ENCODE results near the gene UNC5C.

GRCh38 chr4:94534512-94535356 lies 83.0 kb downstream of the PDLIM5 start:
- PRO-cap: bidirectional peak, plus-strand start at chr4:94535197, minus-strand start at chr4:94534885
- RRBS: no CpG with 5 or more reads among the region's 5 CpGs

DNA sequence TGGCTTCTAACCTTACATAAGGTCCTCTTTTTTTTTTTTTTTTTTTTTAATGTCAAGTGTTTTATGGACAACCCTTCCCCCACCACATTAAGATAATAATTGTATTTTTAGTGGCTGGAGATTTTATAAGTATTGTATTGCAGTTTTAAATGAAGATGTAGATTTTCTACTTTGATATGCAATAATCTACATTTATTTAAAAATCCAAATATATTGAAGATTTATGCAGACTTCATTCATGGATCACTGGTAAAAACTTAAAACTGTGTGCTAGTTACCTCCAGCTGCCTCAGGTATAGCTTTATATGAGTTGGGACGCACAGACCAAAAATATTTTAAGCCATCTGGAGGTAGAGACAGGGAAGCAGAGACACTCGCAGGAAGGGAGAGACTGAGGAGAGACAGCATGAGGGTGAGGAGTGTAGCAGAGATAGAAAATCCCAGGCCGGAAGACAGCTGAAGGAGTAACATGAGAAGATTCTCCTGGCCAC lies 84.1 kb downstream of the PDLIM5 start:
- PRO-cap: no peak
- RRBS: no CpG with 5 or more reads among the region's 3 CpGs

DNA sequence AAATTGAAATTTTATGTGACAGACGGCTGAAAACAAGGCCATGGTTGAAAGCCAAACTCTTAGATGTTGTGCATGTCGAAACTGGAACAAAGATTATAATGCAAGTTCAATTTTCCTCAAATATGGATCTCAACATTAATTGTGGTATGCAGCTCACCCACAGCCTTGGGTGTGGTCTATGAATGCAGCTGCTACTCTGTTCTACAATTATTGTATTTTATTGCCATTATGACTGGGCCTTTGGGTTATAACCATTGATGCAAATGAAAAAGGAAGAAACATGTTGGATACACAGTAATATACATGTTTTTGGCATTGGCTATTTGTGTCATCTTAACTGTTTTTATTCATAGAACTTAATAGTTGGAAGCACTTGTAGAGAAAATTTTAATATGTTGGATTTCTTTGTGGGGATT lies 107.8 kb downstream of the PDLIM5 start:
- PRO-cap: no peak
- RRBS: no CpG with 5 or more reads among the region's 2 CpGs

DNA sequence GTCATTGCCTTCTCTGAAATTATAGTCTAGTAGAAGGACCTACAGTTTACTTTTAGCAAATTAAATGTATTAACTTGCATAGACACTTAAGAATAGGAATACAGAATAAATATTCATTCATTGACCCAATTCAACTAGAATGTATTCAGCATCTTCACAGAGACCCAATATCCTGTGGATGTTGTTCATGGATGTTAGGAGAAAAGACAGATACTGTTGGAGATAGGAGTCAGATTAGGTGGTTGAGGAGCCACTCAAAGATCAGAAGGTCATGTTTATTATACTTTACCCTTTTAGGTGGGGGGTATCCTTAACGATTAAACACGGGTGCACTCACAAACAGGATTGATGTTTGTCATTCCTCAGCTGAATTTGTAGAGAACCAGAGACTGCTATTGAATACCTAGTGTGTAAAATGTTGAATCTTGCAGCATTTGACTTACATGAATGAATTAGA lies 121.0 kb downstream of the PDLIM5 start:
- PRO-cap: no peak
- RRBS: no CpG with 5 or more reads among the region's 2 CpGs

DNA sequence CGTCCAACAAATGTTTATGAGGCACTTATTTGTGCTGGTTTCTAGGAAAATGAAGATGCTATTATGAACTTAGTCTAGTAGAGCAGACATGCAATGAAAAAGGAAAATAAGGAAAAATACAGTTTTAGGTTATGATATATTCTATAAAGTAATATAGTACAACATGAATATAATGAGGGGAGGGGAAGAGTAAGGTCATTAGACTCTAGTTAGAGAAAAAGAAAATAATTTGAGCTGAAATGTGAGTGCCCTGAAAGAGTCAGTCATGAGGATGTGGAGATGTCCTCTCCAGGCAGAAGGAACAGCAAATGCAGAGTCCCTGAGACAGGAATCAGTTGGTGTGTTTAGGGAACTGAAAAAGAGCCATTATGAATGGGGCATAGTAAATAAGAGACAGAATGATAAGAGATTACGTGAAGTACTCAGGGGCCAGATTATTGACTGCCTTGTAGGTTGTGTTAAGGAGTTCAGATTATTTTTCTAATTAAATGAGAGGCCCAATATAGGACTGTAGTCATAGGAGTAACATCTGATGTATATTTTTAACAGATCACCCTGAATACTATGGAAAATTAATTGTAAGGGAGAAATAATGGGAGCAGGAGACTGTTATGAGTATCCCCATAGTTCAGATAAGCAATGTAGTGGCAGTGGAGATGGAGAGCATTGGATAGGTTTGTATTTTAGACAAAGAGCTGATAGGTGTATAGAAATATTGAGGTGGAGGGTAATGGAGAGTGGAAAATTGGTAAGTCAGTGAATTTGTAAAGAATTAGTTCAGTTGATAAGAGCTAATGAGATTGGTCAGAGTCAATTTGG lies 147.1 kb downstream of the PDLIM5 start:
- PRO-cap: no peak
- RRBS: no CpG with 5 or more reads among the region's 2 CpGs

- PRO-cap: no peak
- RRBS: no CpG with 5 or more reads among the region's 6 CpGs
Observed at GRCh38 chr4:94638696-94639603, 118.8 kb upstream of the BMPR1B start.

GRCh38 chr4:94670122-94670777 lies 87.5 kb upstream of the BMPR1B start:
- PRO-cap: no peak
- RRBS: no CpG with 5 or more reads among the region's 3 CpGs

DNA sequence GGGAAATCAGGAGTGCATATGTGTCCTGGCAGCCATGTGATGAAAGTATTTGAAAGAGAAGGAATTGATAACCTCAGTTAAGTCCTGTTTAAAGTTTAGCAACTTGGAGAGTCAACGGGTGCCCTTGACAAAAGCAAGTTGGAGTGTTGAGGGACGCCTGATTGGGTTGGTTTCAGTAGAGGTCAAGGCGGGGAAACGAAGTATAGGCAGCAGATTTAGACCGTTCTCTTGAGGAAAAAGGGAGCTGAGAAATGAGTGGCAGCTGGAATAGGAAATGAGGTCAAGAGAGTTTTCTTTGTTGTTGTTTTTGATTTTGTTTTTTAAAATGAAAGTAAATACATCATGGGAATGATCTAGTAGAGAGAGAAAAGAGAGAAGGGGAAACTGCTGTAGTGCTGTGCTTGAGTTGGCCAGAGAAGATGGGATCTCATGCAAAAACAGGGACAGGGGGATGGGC lies 91.5 kb downstream of the BMPR1B start:
- PRO-cap: no peak
- RRBS: no CpG with 5 or more reads among the region's 5 CpGs

GRCh38 chr4:95061741-95062197 lies 304.0 kb downstream of the BMPR1B start:
- PRO-cap: no peak
- RRBS: no CpG with 5 or more reads among the region's 4 CpGs

- PRO-cap: no peak
- RRBS: no CpG with 5 or more reads among the region's 19 CpGs
Observed at GRCh38 chr4:95546753-95547518, 1.8 kb downstream of the UNC5C start.

DNA sequence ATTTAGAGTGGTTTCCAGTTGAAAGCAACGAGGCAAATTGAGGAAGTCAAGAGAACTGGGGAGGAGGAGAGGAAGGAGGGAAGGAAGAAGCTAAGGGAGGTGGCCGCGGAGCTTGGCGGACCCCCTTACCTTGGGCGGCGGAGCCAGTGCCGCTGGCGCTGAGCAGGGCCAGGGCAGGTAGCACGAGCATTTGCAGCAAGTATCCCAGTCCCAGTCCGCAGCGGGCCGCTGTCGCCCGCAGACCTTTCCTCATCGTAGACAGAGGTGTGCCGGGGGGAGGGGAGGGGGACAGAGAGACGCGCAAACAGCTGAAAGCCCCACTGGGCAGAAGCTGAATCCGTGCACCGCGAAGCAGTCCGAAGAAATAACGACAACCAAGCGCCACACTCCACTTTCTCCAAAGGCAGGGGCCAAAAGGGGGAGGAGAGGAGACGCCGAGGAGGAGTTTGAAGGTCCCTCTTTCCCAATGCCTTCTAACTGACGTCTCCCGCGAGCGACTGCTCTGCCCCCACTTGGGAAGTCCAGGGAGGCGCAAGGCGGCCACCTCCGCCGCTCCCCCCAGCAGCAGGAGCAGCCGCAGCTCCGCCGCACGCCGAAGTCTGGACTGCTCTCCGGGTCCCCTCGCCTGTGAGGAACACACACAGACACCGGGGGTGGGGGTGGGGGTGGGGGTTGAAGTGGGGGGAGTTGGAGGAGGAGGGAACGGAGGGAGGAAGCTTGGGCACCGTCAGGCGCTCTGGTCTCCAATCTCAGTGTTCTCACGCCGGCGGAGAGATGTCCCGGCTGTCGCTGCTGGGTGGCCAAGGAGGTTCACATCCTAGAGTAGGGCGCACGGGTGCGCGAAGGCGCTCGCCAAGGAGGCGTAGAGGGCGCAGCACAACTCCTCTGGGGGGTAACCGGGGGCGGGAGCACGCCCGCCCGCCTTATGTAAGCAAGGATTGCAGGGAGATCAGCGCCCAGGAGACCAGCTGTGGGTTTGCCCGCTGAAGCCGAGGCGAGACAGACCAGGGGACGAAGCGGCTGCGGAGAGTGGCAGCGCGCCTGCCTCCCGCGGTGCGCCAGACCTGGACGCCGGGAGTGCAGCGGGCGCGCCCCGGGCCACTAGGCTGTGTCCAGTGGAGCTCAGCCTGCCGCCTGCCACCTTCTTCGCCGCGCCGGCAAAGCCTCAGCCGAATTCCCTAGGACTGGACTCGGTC lies at the start of gene UNC5C:
Gene UNC5C (minus strand): TSS at position 369 of the 1,196 bp plus-strand sequence.
- PRO-cap: no peak
- RRBS: 97% methylated on average over 9 of the region's 88 CpGs

- PRO-cap: no peak
- RRBS: no CpG with 5 or more reads among the region's 2 CpGs
Observed at GRCh38 chr4:98363310-98363958, 102.2 kb downstream of the RAP1GDS1 start.

- PRO-cap: no peak
- RRBS: no CpG with 5 or more reads among the region's 15 CpGs
Observed at GRCh38 chr4:98570833-98571404, 87.5 kb downstream of the TSPAN5 start.

DNA sequence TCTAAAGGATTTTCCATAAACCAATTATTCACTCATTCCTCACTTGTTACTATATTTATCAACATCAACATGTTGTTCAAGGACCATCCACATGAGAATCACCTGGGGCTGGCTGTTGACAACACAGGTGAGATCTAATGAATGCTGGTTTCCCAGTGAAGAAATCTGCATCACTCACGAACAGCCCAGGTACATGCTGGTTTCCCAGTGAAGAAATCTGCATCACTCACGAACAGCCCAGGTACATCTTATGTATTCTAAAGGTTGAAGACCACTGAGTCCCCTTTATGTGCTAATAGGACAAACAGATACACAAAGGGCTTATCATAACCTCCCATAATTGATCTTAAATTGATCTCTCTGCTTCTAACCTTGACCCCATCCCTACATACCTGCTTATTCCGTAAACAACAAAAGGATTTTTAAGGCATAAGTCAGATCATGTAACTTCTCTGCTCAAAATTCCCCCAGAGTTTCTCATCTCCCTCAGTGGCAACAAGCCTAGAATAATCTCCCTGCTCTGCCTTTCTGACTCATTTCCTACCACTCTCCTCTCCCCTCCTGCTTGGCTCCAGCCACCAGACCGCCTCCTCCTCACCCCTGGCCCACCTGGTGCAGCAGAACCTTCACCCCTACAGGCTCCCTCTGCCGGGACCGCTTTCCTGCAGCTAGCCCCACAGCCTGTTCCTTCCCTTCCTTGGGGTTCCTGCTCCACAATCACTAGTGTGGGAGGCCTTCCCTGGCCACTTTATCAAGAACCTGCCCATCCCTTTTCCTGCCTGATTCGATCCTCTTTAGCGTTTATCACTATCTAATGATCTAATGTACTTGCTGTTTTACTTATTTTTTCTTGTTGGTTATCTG lies 32.2 kb downstream of the TSPAN5 start:
- PRO-cap: no peak
- RRBS: no CpG with 5 or more reads among the region's 8 CpGs

DNA sequence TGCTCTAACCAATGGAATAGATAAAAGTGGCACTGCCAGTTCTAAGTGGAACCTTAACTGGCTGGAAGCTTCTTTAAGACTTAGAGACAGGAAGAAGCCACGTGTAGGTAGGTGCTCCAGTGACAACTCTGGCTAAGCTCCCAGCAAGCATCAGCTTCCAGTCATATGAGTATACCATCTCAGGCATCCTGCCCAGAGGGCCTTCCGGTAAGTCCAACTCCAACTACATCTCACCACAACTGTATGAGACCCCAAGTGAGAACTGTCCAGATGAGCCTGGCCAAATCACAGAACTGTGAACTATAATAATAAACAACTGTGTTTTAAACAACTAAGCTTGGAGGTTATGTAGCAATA lies 4.5 kb downstream of the TSPAN5 start:
- PRO-cap: no peak
- RRBS: no CpG with 5 or more reads among the region's 2 CpGs

DNA sequence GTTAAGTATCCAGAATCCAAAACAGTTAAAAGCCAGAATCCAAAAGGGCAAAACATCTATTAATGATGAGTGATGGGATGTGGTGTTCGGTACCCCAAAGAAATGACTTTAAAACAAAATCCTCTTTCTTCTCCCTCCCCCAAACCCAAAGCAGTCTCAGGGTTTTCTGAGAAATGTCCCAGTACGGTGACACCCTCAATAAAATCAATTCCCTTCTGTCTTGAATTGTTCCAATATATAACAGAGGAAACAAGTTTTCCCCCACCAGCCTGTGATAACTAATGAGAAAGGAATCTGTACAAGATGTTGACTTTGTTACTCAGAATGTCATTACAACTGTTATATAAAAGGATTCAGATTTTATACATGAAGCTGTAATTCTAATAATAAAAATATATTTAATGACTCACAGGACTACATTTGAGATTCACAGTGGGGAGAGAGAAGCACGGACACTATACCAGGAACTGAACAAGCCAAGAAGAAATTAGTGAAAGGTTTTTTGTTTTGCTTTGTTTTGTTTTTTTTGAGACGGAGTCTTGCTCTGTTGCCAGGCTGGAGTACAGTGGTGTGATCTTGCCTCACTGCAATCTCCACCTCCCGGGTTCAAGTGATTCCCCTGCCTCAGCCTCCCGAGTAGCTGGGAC lies 4.0 kb downstream of the TSPAN5 start:
- PRO-cap: no peak
- RRBS: no CpG with 5 or more reads among the region's 6 CpGs

DNA sequence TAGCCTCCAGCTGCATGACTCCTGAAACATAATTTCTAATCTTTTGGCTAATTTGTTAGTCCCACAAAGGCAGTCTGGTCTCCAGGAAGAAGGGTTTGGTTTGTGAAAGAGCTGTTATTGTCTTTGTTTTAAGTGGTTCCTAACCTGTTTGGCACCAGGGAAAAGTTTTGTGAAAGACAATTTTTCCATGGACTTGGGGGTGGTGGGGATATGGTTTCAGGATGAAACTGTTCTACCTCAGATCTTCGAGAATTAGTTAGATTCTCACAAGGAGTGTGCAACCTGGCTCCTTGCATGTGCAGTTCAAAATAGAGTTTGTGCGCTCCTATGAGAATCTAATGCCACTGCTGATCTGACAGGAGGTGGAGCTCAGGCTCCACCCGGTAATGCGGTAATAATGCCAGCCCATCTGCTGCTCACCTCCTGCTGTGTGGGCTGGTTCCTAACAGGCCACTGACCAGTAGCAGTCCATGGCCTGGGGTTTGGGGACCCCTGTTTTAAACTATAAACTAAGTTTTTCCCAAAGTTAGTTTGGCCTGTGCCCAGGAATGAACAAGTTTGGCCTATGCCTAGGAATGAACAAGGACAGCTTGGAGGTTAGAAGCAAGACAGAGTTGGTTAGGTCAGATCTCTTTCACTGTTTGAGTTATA lies 29.3 kb downstream of the METAP1 start:
- PRO-cap: no peak
- RRBS: no CpG with 5 or more reads among the region's 4 CpGs

- PRO-cap: no peak
- RRBS: no CpG with 5 or more reads among the region's 1 CpG
Observed at GRCh38 chr4:99124885-99125607, 19.1 kb downstream of the ADH4 start.

GRCh38 chr4:99155124-99155415 lies 11.0 kb upstream of the ADH4 start:
- PRO-cap: no peak
- RRBS: no CpG with 5 or more reads among the region's 2 CpGs

DNA sequence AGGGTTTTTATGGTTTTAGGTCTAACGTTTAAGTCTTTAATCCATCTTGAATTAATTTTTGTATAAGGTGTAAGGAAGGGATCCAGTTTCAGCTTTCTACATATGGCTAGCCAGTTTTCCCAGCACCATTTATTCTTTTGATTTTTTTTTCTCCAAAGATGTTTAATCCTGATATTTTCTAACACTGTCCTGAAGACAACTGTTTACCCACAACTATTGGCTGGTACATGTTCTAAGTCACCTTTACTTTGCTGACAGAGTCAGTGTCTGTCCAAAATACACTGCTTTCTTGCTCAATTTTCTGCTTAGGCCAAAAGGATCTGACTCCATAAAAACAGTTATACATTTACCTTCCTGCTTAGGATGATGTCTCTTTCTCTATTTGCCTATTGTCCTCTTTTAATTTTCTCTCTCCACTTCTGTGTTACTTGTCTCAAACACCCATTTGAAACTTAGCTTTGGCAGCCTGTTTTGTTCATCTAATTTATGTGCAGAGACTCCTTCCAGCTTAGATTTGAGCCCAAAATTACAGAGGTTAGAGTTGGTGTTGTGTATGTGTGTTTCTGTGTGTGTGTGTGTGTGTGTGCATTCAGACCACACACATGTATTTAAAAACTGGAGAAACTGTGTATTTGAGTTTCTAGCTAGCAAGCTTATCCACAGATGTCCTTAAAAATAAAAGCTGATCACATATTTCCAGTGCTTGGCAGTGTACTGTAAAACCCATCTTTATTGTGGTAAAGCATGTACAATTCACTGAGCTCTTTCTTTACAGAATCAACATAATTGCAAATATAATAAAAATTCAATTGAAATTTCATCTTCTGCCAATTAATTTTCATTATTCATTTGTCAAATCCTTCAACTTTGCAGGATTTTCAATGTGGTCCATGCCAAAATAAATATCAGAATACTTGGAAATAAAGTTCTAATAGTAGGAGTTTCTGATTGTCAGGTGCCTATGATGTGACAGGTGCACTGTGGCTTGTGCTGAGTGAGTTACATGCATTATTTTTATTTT lies 3.0 kb downstream of the ADH1C start:
- PRO-cap: no peak
- RRBS: no CpG with 5 or more reads among the region's 1 CpG

Data from Caco-2 (cell line).